Right ventricle myocardium (tissue), 1 donor: Measurements from ENCODE around the genes PSMD7, WDR59 and BCAR1.

DNA sequence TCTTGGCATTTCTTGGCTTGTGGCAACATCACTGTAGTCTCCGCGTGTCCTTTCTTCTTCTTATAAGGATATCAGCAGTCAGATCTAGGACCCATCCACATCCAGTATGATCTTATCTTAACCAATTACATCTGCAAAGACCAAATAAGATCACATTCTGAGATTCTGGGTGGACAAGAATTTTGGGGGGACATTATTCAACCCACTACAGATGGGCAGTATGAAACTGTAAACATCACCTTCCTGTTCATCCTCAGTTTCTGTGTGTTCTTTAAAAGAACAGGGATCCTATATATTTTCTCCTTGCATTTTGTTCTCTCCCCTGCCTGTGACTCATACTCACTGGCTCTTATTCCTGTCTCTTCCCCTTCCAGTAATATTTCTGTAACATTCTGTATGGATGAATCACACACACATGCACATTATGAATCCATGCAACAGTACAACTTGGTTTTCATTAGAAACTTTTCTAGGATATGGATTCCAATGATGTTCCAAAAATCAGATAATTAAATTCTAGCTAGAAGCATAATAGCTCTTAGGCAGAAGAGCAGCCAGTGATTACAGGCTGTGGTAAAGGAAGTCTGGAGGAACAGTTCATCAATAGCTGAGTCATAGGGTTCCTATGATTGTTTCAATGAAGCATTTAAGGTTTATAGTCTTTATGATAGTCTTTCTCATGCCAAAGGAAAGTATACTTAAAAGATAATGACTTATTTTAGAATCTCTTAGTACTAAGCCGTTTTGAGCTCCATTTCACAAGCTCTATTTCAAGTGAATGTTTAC, 119.5 kb upstream of the PMFBP1 start:
- PRO-cap, 2 experiments, result no peak in any of the 2 experiments

DNA sequence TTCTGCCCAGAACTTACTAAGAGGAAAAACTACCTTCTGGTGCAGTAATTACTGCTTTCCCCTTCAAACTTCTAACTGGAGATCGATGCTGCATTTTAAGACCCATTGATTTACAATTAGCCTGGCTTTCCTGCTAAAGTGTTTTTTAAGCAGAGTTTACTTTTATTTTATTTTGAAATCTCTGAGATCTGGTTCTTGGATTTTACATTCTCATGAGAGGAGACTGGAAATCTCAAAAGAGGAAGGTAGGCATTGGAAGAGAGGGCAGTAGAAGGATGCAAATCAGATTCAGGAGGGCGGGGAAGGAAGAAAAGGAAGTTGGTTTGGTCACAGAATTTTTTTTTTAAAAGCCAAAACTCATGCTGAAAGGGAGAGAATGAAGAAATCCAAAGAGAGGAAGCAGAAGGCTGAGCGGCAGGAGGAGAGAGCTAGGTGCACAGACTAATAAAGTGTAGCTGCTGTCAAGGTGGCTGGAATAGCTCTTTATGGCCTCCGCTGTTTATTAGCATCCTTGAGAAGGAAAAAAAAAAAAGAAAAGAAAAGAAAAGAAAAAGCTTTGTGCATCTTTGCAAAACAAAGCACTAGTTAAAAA, 194.4 kb downstream of the ZFHX3 start:
- PRO-cap, 2 experiments, result no peak in any of the 2 experiments

DNA sequence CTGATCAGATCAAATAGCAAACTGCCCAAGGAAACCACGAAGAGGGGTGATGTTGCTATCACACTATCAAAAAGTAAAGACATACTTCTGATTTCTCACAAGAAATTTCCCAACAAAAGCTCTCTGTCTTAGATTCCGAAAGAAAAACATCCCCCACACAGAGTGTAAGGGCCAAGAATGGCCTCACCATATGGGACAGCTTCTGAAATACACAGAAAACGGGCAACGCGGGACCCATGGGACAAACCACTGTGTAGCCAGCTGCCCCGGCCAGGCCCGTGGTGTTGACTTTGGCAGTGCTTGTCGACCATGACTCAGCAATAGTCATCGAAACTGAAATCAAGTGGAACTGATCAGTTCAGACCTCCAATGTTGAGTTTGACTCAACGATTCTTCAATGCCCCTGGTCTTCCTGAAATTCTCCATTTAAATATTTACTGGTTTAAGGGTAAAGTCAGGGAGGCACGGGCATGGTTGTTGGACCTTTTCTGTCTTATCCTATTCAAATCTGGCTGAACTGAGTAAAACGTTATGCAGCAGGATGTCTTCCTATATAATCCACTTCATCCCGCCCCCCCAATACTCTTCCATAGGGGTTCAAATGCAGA, 27.5 kb downstream of the ZFHX3 start:
- PRO-cap, 2 experiments, result no peak in any of the 2 experiments

DNA sequence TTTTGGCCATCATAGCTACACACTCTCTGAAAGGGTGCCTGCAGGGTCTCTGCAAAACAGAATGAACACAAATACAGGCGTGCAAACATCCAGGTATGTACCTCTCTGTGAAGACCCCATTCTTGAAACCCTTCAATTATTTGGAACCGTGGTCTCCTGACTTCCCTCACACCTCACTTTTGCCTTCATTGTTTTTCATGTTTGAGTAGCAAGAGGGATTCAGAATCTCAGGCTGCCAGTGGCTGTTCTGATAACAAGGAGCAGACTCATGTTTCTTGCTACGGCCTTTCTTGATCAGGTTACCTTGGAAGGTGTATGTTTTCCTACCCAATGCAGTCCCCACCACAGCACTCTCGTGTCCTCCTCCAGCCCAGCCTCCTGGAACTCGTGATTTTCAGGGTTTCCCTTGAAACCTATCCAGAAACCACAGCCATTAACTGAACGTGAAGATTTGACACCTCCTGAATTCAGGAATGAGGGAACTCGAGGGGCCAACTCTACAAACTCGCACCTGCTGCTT, 1.8 kb downstream of the ZFHX3 start:
- PRO-cap, 2 experiments, result no peak in any of the 2 experiments

- PRO-cap, 2 experiments, result peak in 2 of 2 experiments; most common plus-strand start chr16:73048639 (in 2); most common minus-strand start chr16:73048652 (in 2)
Measured at GRCh38 chr16:73048357-73049492, 797 bp upstream of the ZFHX3 start.

GRCh38 chr16:73058034-73058788, 10.3 kb upstream of the ZFHX3 start:
- PRO-cap, 2 experiments, result peak in 2 of 2 experiments; most common plus-strand start chr16:73058061 (in 2); most common minus-strand start chr16:73058357 (in 1)

DNA sequence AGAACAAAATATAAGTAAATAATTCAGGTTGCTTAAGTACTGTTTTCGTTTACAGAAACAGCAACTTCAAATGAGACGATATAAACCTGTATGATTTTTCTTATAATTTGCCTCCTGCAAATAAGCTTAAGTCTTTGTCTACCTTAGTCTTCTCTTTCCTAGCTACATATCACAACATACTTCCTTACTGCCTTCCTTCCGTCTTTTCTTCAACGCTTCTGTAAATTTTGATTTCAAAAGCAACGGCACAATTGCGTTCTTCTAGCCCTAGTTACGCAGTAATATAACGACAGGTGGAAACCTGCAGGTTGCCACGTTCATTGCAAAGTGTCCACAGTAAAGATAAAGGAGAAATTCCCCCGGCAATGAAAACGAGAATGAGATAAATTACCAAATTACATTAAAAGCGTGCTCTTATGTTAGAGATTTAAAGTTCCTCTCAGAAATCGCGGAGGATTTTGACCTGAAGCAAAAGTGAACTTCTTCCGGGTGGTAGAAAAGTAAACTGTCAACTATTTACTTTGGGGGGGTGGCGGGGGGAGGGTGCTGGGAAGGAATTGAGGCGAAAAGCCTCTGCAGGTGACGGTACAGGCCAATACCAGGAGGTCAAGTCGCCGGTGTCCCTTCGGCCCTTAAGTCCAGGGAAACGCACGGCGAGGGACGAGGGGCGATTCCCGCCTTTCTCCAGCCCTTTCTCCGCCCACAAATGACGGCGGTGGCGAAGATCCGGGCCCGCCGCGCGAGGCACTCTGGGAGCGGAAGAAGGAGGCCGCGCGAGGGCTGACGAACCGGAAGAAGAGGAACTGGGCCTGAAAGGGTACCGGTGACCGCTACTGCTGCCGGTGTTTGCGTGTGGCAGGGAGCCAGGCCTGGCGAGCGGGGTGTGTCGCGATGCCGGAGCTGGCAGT, at the start of gene PSMD7:
TSS of gene PSMD7 (plus strand) at position 791 of the 908 bp plus-strand sequence.
- PRO-cap, 2 experiments, result peak in 2 of 2 experiments; most common plus-strand start position 813 of the sequence (in 2); most common minus-strand start position 707 of the sequence (in 1)

DNA sequence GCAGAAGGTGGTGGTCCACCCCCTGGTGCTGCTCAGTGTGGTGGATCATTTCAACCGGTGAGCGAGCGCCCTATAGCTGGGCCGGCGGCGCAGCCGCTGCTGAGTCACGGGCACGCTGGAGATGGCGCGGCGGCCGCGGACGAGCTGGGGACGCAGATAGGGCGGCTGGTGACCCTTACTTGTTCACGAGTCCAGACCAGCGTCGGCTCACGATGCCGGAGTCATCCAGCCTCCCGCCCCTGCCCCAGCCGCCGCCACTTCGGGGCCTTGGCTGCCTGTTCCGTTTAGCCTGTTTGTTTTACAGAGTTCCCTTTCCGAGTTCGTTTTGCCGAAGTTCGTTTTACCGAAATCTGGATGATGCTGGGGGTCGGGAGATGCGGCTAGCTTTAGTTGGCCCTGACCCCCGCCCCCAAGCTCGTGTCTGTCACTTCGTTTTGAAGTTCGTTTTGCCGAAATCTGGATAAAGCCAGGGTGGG, 356 bp downstream of the PSMD7 start:
- PRO-cap, 2 experiments, result no peak in any of the 2 experiments

GRCh38 chr16:74320590-74321588, 24.3 kb downstream of the PSMD7 start:
- PRO-cap, 2 experiments, result no peak in any of the 2 experiments

GRCh38 chr16:74391467-74392108, 15.5 kb downstream of the NPIPB15 start:
- PRO-cap, 2 experiments, result no peak in any of the 2 experiments

GRCh38 chr16:74406571-74407004, 14.7 kb downstream of the CLEC18B start:
- PRO-cap, 2 experiments, result peak in 2 of 2 experiments; most common plus-strand start chr16:74406806 (in 2)

- PRO-cap, 2 experiments, result no peak in any of the 2 experiments
Measured at GRCh38 chr16:74583973-74584690, 22.8 kb downstream of the GLG1 start.

DNA sequence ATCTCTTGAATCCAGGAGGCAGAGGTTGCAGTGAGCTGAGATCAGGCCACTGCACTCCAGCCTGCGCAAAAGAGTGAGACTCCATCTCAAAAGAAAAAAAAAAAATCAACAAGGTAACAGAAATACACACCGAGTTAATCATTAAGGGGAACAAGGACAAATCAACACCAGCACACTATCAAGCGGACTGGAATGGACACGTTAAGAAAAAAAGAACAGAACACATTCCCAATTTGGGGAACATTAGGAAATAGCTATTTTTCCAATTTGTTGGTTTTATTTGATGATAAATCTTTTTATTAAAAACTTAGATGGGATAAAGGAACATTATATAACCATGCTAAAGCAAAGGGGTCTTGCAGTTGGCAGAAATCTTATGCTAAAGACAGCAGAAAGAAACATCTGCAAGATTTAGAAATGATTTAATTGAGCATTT, 28.5 kb upstream of the GLG1 start:
- PRO-cap, 2 experiments, result no peak in any of the 2 experiments

- PRO-cap, 2 experiments, result no peak in any of the 2 experiments
Measured at GRCh38 chr16:74726107-74726434, 25.4 kb upstream of the MLKL start.

DNA sequence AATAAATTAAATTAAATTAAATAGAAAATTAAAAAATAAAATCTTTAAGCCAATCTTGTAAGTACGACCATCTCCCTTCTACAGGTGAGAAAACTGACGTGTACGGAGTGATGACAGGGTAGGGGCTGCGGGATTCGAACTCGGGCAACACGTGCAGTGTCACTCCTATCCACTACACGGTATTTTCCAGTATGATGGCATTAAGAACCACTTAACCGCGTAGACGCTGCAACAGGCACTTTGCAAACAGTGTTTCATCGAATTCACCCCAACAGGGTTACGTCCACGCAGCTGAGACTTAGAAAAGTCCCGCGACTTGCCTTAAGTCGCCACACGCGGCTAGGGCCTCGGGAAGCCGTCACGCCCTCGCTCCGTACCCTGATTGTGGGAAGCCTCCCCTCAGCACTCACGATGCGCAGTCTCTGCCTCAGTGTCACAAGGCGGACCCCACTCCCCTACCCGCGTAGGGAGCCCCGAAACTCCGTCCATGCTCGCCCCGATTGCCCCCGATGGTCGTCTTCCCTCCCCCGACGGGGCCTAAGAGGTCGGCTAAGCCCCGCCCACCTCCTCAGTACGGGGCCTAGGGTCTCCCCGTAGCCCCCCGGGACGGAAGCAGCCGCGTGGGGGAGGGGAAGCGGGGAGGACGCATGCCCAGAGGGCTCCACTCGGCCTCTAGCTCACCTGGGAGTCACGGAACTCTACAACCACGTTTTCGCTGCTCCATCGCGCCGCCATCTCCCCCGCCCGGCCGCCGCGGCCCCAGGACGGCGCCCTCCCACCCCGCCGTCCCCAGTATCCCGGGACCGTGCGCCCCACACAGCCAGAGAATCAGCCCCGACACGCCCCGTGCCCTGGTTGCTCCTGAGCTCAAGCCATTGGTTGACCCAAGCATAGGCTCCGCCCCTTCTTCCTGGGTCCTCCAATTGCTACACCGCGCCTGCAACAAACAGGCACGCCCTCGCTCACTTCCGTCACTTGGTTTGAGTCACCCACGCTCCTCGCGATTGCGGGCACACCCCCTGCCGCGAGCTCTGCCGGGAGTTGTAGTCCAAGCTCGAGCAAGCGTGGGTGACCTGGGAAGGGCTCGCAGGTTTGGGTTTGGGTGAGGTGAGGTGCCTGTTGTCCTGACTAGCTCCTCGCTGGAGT, at the start of gene WDR59:
TSS of gene WDR59 (minus strand) at position 841 of the 1,146 bp plus-strand sequence.
- PRO-cap, 2 experiments, result peak in 2 of 2 experiments; most common plus-strand start position 1,057 of the sequence (in 2); most common minus-strand start position 841 of the sequence (in 2)

- PRO-cap, 2 experiments, result no peak in any of the 2 experiments
Measured at GRCh38 chr16:75083360-75084064, 33.1 kb downstream of the LDHD start.

DNA sequence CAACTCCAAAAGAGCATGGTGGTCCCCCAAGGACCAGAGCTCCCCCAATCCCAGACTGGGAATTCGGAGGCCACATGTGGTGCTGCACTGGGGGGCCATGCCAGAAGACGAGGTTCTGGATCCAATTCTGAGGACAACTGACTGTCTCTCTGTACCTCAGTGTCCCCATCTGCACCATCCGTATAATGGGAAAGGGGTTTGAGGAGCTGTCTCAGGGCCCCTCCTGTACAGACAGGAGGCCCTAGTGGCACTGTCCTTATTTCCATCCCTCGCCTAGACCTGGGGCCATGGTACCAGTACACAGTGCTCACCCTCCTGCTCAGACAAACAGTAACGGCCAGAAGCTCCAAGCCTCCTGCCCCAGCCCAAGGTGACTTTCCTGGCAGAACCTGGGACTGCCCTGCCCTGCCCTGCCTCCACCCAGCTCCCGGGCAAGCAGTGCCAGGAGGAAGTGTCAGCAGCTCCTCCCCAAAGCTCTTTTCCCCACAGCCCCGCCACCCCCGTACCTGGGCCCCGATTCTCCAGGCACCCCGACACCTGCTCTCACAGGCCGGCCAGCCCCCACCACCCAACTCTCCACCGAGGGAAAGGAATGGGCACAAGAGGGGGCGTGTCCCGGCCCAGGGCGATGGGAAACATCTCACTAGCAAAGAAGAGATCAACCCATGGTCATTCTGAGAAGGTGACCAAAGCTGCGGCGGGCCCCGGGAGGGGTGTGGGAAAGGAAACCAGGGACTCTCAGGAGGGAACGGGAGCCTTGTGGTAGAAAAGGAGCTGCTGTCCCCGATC, 1.4 kb downstream of the BCAR1 start:
- PRO-cap, 2 experiments, result peak in 1 of 2 experiments; most common plus-strand start position 430 of the sequence (in 1); most common minus-strand start position 325 of the sequence (in 1)

DNA sequence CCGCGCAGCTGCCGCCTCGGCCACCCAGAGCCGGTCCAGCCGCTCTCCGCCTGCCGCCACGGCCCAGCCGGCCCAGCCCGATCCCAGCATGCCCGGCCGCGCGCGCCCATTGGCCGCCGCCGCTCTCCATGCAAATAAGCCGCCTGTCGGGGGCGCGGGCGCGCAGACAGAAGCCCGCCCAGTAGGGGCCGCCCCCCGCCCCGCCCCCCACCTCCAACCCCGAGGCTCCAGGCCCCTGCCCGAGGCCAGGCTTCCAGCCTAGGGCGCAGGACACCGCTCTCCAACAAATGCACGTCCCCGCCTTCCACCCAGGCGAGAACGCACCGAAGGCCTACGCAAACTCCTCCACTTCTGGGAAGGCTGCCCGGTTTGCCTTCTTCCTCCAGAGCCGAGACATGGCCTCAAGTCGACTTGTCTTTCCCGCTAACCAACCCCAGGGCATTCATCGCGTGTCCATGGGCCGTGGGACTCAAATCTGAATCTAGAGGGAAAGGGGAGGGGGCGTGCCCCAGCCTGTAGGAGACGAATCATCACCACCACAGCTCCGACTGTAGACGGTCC, at the start of gene BCAR1:
TSS of gene BCAR1 (minus strand) at position 37 of the 561 bp plus-strand sequence.
- PRO-cap, 2 experiments, result peak in 2 of 2 experiments; most common plus-strand start position 261 of the sequence (in 1); most common minus-strand start position 35 of the sequence (in 2)

GRCh38 chr16:75305997-75306964, 54.9 kb upstream of the BCAR1 start:
- PRO-cap, 2 experiments, result peak in 2 of 2 experiments; most common minus-strand start chr16:75306448 (in 2)

GRCh38 chr16:75380158-75380785, 53.0 kb downstream of the CFDP1 start:
- PRO-cap, 2 experiments, result no peak in any of the 2 experiments